AG08470 (cell line): ENCODE measurements around a stretch of chr9.

DNA sequence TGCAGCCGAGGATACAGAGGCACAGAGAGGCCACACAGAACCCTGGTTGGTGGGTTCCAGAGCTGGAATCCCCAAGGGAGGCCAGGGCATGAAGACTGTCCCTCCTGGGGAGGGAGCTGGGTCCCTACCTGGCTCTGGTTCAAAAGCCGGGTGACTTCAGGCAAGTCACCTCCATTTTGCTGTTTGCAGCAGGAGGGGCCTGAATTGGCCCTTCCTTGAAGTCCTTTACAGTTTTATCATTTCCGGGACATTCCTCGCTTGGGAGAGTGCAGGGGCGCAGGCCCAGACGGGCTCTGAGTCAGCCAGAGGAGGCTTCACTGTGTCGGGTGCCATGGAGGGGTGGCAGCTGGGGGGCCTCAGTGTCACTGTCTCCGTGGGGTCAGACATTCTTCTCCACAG is 26.9 kb downstream of the SARDH start:
- RRBS = 73% methylated on average over 2 of the region's 8 CpGs

GRCh38 chr9:133759360-133760171 is 21.4 kb upstream of the SARDH start:
- RRBS = 25% methylated on average over 4 of the region's 34 CpGs

DNA sequence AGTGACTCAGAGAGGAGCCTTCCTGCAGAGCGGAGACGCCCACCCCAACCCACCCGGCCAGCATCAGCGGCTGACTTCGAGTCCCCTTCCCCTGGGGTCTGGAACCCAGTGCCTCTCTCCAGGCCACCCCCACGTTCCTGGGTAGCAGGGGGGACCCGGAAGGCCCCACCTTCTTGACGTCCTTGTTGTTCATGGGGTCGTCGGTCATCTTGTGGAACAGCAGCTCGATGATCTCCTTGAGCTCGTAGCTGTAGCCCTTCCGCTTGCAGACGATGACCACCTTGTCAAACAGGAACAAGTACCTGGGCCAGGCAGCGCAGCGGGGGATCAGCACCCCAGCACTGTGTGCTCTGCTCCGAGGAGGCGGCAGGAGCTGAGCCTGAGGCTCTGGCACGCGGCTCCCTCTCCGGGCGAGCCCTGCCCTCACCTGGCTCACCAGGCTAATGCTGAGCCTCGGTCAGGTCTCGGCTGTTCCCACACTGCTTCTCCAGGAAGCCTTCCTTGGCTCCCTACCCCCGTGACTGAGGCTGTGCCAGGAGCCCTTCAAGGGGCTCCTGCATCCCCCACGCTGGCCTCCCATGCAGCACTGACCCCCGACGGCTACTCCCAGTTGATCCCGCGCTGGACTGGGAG is 50.1 kb upstream of the SARDH start:
- RRBS = 83% methylated on average over 5 of the region's 30 CpGs

GRCh38 chr9:133837637-133838125 is 99.5 kb upstream of the SARDH start:
- RRBS = no CpG with 5 or more reads among the region's 8 CpGs

DNA sequence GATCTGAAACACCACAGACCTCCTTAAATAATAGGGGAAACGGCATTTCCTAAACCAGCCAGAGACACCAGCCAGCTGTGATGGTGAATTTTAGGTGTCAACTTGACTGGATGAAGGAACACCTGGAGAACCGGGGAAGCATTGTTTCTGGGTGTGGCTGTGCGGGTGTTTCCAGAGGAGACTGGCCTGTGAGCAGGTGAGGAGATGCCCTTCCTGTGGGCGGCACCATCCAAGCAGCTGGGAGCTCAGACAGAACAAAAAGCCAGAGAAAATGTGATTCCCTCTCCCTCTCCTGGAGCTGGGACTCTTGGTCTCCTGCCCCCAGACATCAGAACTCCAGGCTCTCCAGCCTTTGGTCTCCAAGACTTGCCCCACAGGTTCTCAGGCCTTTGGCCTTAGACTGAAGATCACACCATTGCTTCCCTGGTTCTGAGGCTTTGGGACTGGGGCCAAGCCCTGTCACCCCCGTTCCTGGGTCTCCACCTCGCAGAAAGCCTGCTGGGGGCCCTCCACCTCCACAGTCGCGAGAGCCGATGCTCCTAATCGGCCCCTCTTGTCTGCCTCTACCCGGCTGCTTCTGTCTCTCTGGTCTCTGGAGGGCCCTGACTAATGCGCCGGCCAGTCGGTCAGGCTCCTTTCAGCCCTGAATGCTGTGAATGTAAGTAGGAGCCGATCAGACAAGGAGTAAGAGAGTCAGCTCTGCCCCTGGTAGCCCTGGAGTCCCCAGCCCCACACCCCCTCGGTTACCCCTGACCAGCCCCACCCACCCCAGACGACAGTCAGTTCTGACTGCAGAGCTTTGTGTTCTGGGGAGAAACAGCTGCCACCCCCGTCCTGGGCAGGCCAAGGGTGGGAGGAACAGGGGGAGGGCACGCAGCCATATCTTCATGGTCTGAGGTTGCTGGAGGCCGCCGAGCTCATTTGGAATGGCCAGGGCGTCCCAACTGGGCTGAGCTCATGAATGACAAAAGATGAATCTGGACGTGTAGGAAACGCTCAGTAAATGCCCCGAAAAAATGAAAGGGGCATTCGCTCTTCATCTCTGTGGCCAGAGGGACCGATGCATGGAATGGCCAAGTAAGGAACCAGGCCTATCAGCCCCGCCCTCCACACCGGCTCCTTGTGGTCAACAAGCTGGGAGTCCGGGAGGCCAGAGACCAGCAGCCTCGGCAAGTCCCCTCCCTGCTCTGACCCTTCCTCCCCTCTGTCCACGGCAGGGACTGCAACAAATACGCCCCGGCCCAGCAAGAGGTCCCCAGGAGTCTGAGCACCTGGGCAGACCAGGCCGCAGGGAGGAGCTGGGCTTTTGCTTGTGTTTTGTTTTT is 57.4 kb downstream of the VAV2 start:
- RRBS = 87% methylated on average over 5 of the region's 35 CpGs

DNA sequence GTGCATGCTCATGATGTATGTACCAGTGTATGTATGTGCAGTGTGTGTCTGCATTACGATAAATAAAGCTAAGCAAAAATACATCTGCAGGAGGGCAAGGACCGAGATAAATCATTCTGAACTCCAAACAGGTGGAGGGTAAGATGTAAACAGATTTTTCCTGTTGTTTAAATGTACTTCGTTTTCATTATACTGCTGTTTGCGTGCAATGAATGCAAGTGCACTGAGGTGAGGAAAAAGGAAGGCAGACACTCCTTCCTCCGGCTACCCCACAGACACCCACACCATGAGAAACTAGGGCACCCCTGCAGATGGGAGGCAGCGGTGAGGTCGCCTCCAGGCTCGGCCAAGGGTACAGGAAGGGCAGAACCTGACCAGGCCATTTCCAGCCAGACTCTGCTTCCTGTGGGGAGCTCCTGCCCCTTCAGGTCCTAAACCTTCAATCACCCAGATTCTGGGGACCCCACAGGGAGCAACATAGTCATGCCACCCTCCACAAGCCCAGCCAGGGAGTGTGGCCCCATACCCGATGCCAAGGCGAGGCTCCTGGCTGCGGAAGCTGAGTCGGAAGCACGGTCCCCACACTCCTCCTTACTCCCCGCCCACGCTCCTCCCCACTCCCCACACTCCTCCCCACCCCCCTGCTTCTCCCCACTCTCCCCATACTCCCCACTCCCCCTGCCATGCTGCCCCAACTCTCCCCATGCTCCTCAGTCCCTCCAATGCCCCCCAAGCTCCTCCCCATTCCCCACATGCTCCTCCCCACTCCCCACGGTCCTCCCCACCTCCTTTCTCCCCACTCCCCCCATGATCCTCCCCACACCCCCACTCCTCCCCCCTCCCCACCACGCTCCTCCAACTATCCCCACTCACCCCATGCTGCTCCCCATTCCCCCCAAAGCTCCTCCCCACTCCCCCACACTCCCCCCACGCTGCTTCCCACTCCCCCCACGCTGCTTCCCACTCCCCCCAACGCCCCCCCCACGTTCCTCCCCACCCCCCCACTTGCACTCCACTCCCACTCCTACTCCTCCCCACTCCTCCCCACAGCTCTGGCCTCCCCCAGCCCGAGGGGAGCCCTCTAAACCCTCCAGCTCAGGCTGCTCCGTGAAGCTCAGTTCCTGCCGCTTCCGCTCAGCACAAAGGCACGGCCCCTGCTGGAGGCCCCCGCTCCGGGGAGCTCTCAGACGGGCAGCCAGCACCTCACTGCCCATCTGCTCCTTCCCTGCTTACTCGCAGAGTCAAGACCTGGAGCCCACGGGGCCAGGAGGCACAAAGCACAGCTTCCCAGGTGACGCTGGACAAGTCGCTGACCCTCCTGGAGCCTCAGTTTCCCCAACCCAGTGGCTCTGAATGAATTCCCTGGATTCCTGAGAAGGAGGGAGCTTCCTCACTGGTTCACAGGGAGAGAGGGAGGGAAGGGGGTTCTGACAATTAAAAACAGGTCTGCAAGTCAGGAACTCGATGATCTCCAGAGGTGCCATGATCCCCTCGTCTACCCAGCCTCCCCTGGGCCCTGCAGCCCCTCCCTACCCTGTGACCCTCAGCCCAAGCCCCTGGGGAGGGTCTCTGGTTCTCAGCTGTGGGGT is 36.7 kb downstream of the VAV2 start:
- RRBS = no CpG with 5 or more reads among the region's 35 CpGs

DNA sequence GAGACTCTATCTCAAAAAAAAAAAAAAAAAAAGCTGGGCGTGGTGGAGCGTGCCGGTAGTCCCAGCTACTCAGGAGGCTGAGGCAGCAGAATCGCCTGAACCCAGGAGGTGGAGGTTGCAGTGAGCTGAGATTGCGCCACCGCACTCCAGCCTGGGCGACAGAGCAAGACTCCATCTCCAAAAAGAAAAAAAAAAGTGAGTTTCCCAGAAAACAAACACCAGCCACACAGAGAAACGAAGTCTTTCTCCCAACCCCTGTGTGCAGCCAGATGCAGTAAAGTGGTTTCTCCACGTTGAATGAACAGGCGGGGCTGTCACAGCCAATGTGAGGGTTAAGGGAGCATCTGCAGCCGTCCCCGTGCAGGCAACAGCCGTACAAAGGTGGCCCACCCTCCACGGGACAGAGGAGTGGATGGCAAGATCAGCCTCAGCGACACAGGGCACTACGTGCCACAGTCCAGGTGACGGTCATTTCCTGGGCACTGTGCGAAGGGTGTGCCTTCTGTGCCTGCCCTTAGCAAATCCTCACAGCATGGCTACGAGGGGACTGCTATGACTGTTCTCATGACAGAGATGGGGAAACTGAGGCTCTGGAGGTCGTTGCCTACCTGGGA is 2.5 kb downstream of the VAV2 start:
- RRBS = no CpG with 5 or more reads among the region's 20 CpGs

DNA sequence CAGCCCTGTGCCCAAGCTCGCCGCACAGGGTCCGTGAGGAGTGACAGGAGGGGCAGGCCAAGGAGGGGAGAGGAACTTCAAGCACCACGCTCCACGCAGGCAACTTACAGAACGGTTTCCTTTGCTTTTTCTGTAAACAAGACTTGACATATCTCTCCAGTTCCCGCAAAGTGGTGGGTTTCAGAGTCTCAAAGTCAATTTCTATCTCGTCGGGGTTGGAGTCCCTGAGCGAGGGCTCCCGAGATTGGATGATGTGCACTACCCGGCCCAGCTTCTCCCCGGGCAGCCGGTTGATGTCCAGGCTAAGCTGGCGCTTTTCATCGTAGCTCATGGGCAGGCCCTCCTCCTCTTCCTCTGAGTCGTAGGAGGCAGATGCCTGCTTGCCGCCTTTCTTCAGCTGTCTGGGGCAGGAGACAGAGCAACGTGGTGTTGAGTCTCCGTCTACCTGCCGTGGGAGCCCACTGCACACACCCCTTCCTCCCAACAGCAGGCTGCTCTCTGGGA is 10.7 kb downstream of the BRD3OS start:
- RRBS = no CpG with 5 or more reads among the region's 21 CpGs

DNA sequence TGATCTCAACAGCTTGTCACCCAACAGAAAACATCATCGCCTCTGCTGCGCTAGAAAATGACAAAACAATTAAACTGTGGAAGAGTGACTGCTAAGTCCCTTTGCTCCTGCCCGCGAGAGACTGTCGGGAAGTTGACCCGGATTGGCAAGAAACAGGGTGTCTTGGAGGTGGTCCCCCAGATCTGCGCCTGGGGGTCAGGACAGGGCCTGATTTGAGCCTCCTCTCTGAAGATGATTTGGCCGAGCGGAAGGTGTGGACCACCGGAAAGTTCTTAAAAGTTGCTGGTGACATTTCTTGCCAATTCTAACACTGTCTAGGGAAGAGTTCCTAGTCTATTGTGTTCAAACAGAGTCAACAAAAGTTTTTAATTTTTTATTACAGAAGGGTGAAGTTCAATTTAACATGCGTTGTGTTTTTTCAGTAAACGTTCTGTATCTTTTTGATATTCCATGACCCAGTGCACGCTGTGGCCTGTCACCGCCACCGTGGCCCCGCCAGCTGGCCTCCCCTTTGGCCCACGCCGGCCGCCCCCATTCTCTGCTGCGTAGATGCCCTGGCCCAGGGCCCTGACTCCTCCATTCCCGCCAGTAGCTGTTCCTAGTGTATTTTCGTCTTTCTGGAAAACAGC is 22.1 kb downstream of the WDR5 start:
- RRBS = 87% methylated on average over 3 of the region's 22 CpGs

GRCh38 chr9:134171588-134172455 is 35.9 kb downstream of the WDR5 start:
- RRBS = 68% methylated on average over 3 of the region's 23 CpGs

DNA sequence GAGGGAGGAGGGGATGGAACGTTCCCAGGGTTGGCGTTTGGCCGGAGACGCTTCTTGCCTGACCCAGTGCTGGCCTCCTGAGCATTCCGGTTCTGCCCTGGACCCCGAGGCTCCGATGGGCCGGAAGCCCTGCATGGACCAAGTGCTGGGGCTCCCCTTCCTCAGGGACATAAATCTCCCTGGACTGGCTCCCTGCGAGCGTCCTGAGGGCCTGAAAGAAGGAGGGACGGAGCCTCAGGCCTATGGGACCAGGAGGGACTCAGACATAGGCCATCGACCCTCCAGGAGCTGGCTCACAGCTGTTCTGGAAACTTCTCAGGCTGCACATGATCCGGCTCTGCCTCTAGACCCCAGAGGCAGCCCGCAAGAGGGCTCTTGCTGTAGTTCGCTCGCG is 36.6 kb downstream of the WDR5 start:
- RRBS = 78% methylated on average over 4 of the region's 17 CpGs

- RRBS = no CpG with 5 or more reads among the region's 10 CpGs
Measured at GRCh38 chr9:134216921-134217307, 81.0 kb downstream of the WDR5 start.

DNA sequence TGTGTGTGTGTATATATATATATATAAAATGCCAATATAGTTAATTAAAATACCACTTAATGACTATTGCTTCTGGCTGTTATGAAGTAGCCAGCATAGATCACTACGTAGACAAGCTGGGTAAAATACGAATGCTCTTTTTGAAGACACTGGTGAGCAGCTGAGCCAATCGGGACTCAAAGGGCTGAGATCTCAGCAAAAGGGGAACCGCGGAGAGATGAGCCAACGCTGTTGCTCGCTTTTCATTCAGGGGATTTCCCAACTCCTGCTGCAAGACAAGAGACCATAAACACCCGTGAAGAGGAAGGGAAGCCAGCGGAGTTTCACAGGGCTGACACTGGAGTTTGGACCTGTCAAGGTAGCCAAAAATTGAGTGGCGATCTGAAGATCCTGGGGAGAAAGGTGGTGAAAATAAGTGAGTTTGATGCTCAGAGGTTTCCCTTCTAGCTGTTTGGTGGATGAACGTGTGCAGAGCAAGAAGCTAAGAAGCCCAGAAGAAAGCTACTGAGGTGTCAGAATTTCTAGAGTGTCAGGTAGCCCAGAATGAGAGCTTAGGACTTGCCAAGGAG is 82.4 kb upstream of the RXRA start:
- RRBS = no CpG with 5 or more reads among the region's 11 CpGs

DNA sequence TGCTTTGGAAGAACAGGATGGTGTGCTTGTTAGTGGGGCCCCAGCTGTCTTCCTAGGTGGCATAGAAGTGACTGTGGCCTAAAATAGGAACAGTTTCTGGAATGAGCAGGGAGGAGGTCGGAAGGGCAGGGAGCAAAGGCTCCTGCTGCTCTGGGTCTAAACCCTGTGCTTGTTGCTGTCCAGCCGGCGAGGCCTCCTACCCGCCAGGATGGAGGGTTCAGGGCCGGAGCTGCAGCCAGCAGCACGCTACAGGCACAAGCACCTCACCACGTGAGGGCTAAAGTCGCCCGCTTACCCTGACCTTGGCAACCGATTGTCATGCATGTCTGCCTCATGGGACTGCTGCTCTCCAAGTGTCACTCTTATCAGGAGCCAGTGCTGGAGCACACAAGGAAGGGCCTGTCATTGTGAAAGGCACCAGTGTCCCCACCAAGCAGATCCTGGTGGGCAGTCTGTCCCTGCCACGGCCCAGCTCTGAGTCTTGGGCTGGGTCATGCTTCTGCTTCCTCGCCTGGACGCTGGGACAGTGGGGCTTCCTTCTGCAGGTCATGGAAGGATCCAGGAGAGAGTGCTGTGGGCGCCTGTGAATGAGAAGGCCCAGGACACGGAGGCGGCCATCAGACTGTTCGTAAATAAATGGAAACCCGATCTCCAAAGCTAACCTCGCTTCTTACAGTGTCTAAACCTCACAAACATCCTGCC is 58.3 kb upstream of the RXRA start:
- RRBS = no CpG with 5 or more reads among the region's 19 CpGs

GRCh38 chr9:134282955-134283611 is 43.2 kb upstream of the RXRA start:
- RRBS = no CpG with 5 or more reads among the region's 28 CpGs

DNA sequence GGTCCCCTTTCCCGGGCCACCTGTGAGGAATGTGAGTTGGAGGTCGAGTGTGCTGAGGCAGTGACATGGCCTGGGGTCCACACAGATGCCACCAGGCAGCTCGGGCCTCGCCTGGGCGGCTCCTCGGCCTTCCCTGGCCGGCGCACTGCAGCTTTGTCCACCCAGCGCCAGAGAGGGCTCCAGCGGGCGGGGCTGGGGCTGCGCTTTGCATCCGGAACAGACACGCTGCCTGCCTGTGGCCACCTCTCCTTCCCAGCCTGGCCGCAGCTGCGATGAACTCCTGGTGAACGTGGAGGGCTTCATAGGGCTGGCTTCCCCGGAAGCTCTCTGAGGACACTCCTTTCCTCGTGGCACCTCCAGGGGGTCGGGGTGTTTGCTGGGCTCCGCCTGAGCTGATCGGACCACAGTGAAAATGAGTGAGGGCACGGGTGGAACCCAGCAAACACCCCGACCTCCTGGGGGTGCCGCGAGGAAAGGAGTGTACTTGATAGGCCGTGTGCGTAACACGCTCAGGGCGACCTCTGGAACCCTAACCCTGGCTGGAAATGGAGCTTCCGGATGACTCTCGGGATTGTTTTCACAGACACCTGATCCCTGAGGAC is 32.0 kb upstream of the RXRA start:
- RRBS = 25% methylated on average over 13 of the region's 32 CpGs

GRCh38 chr9:134320238-134321584 is 5.5 kb upstream of the RXRA start:
- RRBS = no CpG with 5 or more reads among the region's 46 CpGs

- RRBS = 3% methylated on average over 24 of the region's 85 CpGs
Measured at GRCh38 chr9:134326722-134327640, 726 bp downstream of the RXRA start.

GRCh38 chr9:134338485-134339140 is 12.4 kb downstream of the RXRA start:
- RRBS = 16% methylated on average over 5 of the region's 25 CpGs

DNA sequence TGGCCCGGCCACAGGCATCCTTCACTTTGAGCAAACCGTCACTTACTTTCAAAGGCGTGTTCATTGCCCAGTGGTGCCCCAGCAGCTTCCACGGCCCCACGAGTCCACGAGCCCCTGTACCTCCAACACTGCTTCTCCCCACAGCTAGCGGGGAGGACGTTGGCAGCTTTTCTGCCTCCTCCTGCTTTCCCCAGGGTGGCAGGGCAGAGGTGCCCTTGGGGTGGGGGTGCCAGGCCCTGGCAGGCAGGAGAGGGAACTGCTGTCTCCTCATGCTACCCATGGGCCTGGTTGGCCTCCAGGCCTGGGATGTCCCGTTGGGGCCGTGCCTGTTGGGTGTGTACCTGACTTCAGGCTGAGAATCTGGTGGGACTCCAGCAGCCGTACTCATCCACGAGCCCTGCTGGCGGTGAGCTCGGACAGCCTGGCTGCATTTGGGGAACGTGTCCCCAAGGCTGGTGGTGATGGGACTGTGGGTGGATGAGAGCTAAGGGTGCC is 27.3 kb downstream of the RXRA start:
- RRBS = no CpG with 5 or more reads among the region's 15 CpGs